Right lobe of liver (tissue), 4 donors: ENCODE measurements around a stretch of chr9.

- PRO-cap, 4 experiments = no peak in any of the 4 experiments
- RAMPAGE, long total RNA, 2 experiments = no peak in any of the 2 experiments
Measured at GRCh38 chr9:90919478-90920363, 118.1 kb downstream of the SYK start.

DNA sequence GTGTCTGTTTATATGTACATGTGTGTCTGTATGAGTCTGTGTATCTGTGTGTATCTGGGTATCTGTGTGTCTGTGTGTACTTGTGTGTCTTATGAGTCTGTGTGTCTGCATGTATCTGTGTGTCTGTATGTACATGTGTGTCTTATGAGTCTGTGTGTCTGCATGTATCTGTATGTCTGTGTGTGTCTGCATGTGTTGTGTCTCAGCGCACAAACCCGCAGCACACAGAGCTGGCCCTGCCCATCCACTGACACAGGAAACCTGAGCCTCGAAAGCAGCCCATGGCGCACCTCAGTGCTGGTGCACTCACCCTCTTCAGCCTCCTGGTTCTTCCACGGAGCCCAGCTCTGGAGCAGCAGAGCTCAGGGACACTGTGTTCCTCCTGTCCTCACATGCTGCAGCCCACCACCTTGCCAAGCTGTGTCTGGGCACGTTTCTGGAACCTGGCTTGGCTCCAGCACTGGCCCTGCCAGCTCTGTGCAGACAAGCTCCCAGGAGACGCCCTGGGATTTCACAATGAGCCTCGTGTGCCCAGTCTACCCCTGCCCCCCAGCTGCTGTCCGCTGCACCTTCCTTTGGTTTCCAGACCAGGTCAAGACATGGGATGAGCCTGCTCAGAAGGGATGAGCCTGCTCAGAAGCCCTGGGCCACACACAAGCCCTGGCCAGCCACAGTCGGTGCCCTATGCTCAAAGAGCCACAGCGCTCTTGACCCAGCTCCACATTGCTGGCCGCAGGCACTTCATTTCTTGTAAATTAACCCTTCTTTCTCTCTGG lies 119.5 kb downstream of the SYK start:
- PRO-cap, 4 experiments = peak in 1 of 4 experiments; most common plus-strand start position 585 of the sequence (in 1); most common minus-strand start position 404 of the sequence (in 1)
- RAMPAGE, long total RNA, 2 experiments = no peak in any of the 2 experiments

- PRO-cap, 4 experiments = peak in 4 of 4 experiments; most common plus-strand start chr9:91000142 (in 2); most common minus-strand start chr9:91000037 (in 2)
- RAMPAGE, long total RNA, 2 experiments = start-site peak on the minus strand in 1 of 2 experiments, at chr9:90999989-91000048 at its widest, 19 reads per replicate
Measured at GRCh38 chr9:90999752-91000594, 198.4 kb downstream of the SYK start.

DNA sequence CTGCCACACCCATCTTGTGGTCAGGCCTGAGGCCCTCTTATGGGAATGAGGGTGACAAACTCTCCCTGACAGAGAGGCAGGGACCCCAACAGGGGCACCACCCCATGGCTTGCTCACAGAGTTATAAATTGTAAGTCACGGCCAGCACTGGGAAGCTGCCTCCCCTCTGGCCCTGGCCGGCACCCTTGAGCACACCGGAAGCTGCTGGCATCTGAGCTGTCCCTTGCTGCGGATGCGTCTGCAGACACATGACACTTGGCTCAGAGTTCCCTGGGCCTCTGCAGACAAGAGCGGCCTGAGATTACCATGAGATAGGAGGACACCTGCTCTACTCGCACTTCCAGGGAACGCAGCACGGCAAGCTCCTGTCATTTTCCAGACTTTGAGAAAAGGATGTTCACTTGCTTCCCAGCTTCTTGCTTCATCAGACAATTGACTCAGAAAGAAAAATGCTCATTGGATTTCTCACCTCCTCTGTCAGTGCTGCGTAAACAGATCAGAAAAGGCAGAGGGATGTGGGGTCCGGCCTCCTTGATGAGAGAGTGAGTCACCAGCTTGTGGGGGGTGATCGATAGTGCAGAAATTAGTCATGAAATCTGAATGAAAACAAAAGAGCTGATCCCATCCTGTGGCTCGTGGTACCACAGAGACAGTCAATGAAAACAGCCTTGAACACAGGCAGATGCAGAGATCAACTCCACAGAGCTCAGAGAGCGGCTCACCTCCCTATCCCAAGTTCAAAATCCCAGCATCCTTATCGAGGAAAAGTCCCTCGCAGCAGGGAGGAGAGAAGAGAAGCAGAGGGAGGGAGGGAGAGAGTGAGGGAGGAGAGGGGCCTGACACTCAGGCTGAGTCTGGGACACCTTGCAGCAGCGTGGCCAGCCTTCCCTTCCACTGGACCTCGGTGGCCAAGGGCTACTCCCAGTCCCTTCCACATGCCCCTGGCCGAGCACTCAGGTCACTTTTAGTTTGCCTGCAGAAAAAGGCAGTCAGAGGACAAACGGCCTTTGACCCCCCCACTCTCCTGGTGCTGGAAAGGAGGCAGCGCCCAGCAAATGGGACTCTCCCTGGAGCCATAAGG lies 270.0 kb downstream of the SYK start:
- PRO-cap, 4 experiments = no peak in any of the 4 experiments
- RAMPAGE, long total RNA, 2 experiments = no peak in any of the 2 experiments

- PRO-cap, 4 experiments = no peak in any of the 4 experiments
- RAMPAGE, long total RNA, 2 experiments = no peak in any of the 2 experiments
Measured at GRCh38 chr9:91118868-91119564, 242.7 kb downstream of the AUH start.

DNA sequence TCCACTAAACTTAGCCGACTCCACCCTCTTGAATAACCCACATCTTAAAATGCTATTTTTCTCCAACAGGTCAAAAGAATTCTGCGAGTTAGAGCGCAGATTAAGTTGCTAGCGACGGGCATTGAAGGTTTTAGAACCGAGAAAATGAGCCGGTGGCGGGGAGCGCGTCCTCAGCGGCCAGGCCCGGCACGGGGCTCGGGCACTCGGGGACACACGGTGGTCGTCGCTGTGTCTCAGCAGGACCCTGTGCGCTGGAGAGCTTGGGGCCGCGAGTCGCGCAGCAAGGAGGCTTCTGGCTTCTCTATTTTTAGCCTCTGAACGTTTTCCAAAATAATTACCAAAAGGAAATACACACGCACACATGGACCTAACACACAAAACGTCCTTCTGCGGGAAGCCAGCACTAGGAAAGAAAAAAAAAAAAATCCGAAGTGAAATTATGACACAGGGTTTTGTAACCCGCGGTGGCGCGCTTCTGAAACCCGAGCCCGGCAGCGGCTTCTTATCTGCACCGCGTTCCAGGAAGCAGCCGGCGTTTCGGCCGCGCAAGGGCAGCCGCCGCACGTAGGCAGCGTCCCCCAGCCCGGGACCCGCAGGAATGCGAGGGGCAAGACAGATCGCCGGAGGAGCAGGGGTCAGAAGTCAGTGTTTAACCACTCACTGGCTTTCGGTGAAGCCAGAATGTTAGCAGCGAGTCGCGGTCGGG lies 168.3 kb downstream of the AUH start:
- PRO-cap, 4 experiments = peak in 4 of 4 experiments; most common plus-strand start position 505 of the sequence (in 3); most common minus-strand start position 412 of the sequence (in 2)
- RAMPAGE, long total RNA, 2 experiments = start-site peak on the plus strand in 2 of 2 experiments, centred at positions 61 to 654 of the sequence, 11 to 29 reads per replicate

DNA sequence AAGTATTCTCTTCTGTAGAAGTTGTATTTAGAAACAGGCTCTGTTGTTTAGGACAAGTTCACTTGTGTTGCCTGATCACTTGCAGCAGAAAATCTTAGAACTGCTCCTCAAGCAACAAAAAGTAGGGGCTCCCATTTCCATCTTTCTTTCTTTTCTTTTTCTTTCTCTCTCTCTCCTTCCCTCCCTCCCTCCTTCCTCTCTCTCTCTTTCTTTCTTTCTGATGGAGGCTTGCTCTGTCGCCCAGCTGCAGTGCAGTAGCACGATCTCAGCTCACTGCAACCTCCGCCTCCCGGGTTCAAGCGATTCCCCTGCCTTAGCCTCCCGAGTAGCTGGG lies 167.4 kb downstream of the AUH start:
- PRO-cap, 4 experiments = peak in 2 of 4 experiments; most common plus-strand start position 55 of the sequence (in 2)
- RAMPAGE, long total RNA, 2 experiments = no peak in any of the 2 experiments

DNA sequence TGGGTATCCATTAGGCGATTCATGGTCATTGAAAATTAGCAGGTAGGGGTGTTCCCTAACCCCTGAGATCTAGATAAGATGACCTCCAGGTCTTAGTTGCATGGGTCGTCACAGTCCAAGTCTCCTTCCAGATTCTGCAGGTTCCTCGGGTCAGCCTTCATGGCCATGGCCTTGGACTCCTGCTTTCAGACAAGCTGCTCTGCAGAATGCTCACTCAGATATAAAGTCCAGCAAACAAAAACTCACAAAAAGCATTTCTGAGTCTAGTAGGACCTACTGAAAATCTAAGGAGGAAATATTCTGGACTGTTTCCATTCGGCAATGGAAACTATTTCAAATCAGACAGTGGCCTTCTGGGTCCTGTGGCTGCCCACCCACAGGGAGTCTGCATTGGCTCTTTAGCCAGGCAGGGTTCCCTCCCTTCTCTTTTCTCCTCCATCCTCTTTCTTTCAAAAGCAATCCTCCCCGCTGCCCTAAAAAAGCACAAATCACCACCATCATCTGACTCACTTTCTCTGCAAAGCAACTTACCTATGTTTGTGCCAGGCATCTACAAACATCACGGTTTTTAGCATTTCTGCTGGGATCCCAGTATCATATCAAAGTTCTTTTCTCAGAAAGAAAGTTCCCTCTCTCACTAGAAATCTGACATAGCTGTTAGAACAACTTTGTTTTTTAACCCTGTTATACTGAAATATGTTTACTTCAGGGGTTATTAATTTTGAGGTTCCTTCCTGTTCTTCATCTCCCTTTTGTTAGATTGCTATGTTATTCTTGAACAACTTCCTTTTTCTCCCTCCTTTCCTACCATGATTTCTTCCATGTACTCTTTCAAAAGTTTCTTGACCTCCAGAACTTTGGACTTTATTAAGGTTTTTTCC lies 20.3 kb downstream of the NFIL3 start:
- PRO-cap, 4 experiments = no peak in any of the 4 experiments
- RAMPAGE, long total RNA, 2 experiments = no peak in any of the 2 experiments

DNA sequence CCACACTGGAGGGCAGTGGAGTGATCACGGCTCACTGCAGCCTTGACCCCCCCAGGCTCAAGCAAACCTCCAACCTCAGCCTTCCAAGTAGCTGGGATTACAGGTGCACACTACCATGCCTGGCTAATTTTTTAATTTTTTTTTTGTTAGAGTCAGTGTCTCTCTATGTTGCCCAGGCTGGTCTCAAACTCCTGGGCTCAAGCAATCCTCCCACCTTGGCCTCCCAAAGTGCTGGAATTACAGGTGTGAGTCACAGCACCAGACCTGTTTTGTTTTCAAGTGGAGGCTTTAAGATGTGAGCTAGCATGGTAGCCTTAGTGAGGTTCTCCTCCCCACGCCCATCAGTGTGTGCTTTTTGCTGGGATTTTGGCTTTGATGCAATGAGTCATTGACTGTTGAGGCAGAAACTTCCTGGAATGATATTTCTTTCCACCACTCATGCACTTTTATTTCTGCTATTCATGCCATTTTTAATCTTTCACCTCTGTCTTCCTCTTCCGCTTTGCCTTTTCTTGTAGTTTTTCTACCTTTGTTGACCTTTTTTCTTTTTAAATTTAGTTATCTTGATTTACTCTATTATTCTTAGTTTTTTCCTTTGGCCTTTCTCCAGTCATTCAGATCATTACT lies 4.2 kb upstream of the NFIL3 start:
- PRO-cap, 4 experiments = peak in 1 of 4 experiments; most common minus-strand start position 346 of the sequence (in 1)
- RAMPAGE, long total RNA, 2 experiments = no peak in any of the 2 experiments

- PRO-cap, 4 experiments = peak in 1 of 4 experiments; most common minus-strand start chr9:91817983 (in 1)
- RAMPAGE, long total RNA, 2 experiments = no peak in any of the 2 experiments
Measured at GRCh38 chr9:91817776-91818344, 132.2 kb downstream of the ROR2 start.

- PRO-cap, 4 experiments = no peak in any of the 4 experiments
- RAMPAGE, long total RNA, 2 experiments = no peak in any of the 2 experiments
Measured at GRCh38 chr9:92073753-92074002, 41.5 kb downstream of the SPTLC1 start.

DNA sequence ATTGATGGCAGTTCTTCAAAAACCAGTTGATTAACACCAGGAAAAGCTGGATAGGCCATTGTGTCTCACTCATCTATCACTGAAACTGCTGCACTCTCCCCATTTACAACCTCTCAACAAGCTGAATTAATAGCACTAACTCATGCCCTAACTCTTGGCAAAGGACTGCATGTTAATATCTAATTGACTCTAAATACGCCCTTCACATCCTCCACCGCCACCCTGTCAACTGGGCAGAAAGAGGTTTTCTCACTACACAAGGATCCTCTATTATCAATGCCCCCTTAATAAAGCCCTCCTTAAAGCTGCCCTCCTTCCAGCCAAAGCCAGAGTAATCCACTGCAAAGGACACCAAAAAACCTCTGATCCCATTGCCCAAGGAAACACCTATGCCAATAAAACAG lies 39.3 kb downstream of the SPTLC1 start:
- PRO-cap, 4 experiments = no peak in any of the 4 experiments
- RAMPAGE, long total RNA, 2 experiments = no peak in any of the 2 experiments

DNA sequence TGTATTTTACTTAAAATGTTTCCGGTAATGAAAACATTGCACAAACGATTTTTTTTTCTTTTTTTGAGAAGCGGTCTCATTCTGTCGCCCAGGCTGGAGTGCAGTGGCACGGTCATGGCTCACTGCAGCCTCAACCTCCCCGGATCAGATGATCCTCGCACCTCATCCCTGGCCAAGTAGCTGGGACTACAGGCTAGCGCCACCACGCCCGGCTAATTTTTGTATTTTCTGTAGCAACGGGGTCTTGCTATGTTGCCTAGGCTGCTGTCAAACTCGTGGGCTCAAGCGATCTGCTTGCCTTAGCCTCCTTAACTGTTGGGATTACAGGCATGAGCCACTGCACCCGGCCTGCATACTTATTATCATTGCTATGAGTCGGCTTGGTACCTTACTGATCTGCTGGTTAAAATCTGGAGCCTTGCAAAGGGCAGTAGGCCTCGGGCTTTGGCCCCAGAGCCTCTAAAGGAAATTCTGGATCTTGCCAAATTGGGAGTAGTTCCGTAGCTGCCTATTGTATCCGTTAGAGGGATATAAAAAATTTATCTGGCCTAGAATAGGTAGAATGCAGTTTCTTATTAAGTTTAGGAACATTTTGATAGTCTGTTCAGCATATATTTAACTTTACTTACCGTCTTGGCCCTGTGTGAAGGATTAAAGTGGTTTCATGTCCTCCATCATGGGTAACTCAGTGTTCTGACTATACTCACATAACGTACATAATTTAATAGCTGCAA lies 918 bp upstream of the IARS1 start:
- PRO-cap, 4 experiments = no peak in any of the 4 experiments
- RAMPAGE, long total RNA, 2 experiments = no peak in any of the 2 experiments

DNA sequence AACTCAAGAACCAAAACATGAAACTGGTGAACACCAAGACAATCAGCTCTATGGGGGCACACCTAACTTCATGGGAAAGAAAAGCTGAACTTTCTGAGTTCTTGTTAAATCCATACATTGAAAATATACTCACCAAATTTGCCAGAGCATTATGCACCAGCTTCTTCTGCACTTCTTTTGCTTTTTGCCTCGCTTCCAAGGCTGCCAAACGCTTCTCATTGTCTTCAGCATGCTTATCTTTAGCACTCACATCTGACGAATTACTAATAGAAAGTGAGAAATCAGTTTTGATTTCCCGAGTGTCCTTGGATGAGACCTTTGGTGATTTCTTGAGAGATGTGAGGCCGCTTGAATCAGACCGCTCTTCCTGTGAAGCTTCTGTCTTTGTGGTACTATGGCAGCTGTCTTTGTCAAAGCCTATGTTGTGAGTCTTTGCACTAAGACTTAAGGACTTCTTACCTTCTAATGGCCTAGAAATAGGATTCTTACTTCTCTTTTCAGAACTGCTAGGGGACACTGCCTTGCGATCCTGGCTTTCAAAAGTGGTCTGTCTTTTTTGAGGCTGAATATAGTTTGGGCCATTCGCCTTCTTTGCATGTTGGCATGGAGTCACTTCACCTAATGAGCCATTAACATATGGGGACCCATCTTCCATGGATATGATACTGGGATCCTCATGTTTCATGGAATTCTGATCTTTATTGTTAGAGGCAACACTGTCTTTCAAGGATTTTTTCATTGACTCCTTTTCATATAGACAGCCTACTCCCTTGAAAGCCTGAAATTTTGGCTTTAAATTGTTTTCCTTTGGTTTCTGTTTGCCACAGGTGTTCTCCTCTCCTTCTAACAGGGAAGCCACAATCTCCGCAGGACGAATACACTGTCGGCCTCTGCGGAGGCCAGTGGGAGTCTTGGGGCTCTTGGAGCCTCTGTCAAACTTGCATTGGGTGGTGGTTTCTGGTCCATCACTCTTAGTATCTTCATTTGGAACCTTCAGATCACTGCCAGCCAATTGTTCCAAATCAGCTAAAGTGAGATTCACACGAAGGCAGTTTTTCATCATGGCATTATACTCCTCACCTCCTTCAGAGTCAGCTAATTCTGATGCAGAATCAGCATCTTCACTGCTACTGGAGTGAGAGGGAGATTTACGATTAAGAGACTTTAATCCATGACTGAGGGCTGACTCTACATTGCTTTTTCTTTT lies 10.6 kb downstream of the NOL8 start:
- PRO-cap, 4 experiments = no peak in any of the 4 experiments
- RAMPAGE, long total RNA, 2 experiments = no peak in any of the 2 experiments

DNA sequence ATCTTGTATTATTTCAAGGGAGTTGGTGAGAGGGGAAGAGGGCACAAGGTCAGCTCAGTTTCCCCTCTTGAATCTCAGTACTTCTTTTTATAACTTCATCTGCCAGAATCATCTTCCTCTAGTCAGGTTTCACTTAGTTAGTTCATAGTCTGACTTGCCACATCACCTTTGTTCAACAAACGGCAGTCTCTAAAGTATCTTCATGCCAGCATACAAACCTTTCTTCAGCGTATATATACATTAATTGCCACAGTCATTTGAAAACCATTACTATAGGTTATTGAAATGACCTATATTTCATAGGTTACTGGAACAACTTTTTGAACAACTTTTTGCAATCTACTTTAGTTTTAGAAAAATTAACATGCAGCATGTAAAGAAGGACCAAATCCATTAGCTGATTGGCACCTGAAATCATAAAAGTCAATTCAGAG lies 1.5 kb downstream of the ECM2 start:
- PRO-cap, 4 experiments = peak in 3 of 4 experiments; most common plus-strand start position 140 of the sequence (in 3)
- RAMPAGE, long total RNA, 2 experiments = no peak in any of the 2 experiments

DNA sequence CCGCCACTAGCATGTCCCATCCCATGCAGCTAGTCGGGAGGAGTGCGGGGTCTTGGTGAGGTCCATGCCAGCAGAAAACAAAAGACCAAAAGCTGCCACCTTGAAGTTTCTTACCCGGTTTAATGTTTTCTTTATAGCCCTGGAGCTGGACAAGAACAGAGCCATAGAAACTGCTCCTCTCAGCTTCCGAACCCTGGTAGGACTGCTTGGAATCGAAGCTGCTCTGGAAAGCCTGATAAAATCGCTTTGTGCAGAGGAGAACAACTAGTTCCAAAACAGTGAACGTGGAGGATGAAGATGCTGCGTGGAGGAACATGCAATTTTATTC lies 57.1 kb downstream of the IPPK start:
- PRO-cap, 4 experiments = no peak in any of the 4 experiments
- RAMPAGE, long total RNA, 2 experiments = no peak in any of the 2 experiments

GRCh38 chr9:92634397-92634611 lies 35.6 kb downstream of the IPPK start:
- PRO-cap, 4 experiments = no peak in any of the 4 experiments
- RAMPAGE, long total RNA, 2 experiments = no peak in any of the 2 experiments

GRCh38 chr9:92764956-92765621 lies 456 bp upstream of the BICD2 start:
- PRO-cap, 4 experiments = peak in 4 of 4 experiments; most common plus-strand start chr9:92765163 (in 3); most common minus-strand start chr9:92765452 (in 2)
- RAMPAGE, long total RNA, 2 experiments = no peak in any of the 2 experiments

- PRO-cap, 4 experiments = no peak in any of the 4 experiments
- RAMPAGE, long total RNA, 2 experiments = no peak in any of the 2 experiments
Measured at GRCh38 chr9:92808513-92809718, 44.3 kb upstream of the BICD2 start.

DNA sequence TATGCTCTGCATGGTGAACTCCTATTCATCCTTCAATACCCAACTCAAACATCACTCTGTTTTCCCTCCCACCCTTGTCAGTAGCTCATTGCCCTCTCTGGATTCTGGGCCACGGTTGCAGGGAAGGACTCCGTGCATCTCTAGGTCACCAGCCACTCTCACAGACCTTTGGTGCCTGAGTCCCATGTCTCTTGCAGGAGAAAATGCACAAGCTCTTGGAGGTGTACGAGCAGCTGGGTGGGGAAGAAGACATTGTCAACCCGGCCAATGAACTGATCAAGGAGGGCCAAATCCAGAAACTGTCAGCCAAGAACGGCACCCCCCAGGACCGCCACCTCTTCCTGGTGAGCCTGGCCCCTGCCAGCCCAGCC lies 44.9 kb upstream of the SUSD3 start:
- PRO-cap, 4 experiments = no peak in any of the 4 experiments
- RAMPAGE, long total RNA, 2 experiments = start-site peak on the plus strand in 1 of 2 experiments, centred at position 263 of the sequence, 6 reads per replicate